Right ventricle myocardium (tissue), 1 donor: ENCODE results near the gene NDP.

DNA sequence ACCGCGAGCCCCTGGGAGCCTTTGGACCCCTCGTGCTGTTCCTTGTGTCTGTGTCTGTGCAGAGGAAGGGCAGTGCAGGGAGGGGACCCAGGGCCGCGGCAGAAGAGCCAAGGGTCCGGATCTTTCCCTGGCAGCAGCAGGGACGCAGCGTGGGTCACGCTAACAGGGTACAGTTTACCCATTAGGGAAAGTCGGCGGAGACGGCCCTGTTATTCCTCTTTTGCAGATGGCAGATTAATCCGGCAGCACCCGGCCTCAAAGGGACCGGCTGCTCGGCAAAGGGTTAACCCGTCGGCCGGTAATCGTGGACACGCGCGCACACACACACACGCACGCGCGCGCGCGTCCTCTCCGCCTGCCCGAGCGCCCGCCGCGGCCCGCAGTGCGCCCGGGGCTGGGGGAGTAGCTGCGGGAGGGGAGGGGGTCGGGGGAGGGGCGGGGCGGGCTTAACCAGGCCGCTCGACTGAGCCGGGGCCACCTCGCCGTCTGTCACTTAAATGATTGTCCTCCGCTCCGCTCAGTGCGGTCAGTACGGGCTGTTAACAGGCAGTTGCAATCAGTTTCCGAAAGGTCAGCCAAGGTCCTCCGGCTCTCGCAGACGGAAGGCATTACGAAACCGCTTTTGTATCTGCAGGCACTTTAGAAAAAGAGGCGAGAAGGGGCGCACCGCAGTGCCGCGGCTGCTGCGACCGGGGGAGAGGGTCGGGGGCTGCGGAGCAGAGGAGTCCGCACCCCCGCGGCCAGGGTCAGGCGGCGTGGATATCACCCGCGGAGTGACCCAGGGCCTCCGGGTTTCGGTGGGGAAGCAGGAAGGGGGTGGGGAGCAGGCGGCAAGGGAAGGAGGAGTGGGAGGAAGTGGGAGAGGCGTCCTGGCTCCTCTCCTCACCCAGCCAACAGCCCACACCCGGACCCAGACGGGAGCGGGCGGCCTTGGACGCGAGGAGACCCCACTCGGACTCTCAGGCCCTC, 57.2 kb upstream of the BCOR start:
- PRO-cap, 2 experiments, result peak in 2 of 2 experiments; most common plus-strand start position 637 of the sequence (in 2); most common minus-strand start position 499 of the sequence (in 2)

GRCh38 chrX:40158236-40158873, 60.6 kb upstream of the BCOR start:
- PRO-cap, 2 experiments, result peak in 2 of 2 experiments; most common plus-strand start chrX:40158373 (in 2); most common minus-strand start chrX:40158346 (in 2)

GRCh38 chrX:40176955-40177607, 79.3 kb upstream of the BCOR start:
- PRO-cap, 2 experiments, result peak in 2 of 2 experiments; most common minus-strand start chrX:40177344 (in 1)

GRCh38 chrX:40262717-40263693, 165.2 kb upstream of the BCOR start:
- PRO-cap, 2 experiments, result no peak in any of the 2 experiments

DNA sequence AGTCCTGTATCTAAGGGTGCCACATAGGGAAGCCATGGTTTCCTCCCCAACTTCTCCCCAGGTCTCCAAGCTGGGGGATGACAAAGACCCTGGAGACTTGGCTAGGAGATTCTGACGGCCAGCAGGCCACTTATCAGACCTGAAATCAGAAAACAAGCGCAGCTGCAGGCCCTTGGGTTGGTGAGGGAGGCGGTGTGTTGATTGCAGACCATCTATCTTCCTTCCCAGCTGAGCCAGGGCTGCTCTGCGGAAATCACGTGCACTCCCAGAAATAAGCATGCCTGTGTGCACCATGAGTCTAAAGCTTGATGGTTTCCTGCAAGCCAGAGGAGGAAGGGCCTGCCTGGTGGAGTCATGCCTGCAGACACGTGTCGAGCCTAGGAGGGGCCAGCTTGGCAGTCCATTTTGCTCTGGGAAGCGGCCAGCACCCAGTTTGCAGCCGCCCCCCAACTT, 175.6 kb upstream of the BCOR start:
- PRO-cap, 2 experiments, result peak in 1 of 2 experiments; most common plus-strand start position 398 of the sequence (in 1); most common minus-strand start position 230 of the sequence (in 1)

GRCh38 chrX:40402893-40403092, 178.0 kb upstream of the ATP6AP2 start:
- PRO-cap, 2 experiments, result no peak in any of the 2 experiments

DNA sequence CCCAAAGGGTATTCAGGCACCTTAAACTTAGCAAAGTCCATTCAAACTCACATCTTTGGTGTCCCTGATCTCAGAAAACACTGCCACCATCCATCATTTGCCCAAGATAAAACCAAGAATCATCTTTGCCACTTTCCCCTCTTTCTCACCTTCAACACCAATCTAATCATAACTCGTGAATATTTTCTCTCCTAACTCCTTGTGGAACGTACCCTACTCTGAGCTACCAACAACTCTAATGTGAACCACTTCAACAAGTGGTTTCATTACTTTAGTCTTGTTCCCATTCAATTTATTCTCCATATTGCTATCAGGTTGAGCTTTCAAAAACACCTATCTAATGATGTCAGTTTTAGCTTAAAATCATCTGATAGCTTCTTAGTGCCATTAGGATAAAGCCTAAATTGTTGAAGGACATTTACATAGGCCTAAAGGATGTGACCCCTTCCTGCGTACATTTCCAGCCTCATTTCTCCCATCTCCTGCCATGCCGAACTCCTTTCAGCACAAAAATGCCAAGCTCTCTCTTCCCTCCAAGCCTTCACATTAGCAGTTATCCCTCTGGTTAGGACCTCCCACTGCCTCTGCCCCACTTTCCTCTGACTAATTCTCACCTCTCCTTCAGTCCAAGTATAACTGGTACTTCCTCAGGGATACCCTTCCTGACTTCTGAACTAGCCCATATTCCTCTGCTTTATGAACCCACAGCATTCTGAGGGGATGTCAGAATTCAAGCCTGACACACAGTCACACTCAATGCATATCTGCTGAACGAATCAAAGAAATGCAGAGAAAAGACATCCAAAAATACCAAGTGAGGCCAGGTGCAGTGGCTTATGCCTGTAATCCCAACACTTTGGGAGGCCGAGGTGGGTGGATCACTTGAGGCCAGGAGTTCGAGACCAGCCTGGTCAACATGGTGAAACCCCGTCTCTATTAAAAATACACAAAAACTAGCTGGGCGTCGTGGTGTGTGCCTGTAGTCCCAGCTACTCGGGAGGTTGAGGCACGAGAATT, 40.1 kb upstream of the CXorf38 start:
- PRO-cap, 2 experiments, result no peak in any of the 2 experiments

GRCh38 chrX:41033635-41033839, 51.7 kb upstream of the USP9X start:
- PRO-cap, 2 experiments, result no peak in any of the 2 experiments

- PRO-cap, 2 experiments, result no peak in any of the 2 experiments
Observed at GRCh38 chrX:41045816-41046634, 39.2 kb upstream of the USP9X start.

GRCh38 chrX:41347955-41349202, 14.4 kb downstream of the DDX3X start:
- PRO-cap, 2 experiments, result no peak in any of the 2 experiments

DNA sequence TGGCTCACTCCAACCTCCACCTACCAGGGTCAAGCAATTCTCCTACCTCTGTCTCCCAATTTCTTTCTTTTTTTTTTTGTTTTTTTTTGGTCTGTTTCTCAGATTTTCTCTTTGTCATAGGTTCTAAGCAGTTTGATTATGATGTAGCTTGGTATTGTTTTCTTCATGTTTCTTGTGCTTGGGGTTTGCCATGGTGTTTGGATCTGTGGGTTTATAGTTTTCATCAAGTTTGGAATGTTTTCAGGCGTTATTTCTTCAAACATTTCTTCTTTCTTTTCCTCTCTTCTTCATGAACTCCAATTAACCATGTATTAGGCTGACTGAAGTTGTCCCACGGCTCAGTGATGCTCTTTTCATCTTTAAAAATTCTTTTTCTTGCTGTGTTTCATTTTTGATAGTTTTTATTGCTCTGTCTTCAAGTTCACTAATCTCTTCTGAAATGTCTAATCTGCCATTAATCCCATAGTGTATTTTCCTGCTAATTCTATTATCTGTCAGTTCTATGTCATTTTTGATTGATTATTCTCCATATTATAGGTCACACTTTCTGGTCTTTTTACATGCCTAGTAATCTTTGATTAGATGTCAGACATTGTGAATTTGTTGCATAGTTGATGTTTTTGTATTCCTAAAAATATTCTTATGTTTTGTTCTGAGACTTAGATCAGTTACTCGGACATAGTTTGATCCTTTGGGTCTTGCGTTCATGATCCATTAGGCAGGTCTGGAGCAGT, 115.5 kb upstream of the GPR34 start:
- PRO-cap, 2 experiments, result no peak in any of the 2 experiments

- PRO-cap, 2 experiments, result no peak in any of the 2 experiments
Observed at GRCh38 chrX:41720585-41721001, 3.4 kb upstream of the GPR82 start.

DNA sequence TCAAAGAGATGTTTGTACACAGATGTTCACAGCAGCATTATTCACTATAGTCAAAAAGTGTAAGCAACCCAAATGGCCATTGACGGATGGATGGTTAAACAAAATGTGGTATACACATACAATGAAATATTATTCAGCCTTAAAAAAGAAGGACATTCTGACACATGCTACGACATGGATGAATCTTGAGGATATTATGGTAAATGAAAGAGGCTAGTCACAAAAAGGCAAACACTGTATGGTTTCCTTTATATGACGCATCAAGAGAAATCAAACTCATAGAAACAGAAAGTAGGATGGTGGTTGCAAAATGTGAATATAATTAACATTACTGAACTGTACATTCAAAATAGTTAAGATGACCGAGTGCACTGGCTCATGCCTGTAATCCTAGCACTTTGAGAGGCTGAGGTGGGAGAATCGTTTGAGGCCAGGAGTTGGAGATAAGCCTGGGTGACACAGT, 9.5 kb upstream of the CASK start:
- PRO-cap, 2 experiments, result no peak in any of the 2 experiments

DNA sequence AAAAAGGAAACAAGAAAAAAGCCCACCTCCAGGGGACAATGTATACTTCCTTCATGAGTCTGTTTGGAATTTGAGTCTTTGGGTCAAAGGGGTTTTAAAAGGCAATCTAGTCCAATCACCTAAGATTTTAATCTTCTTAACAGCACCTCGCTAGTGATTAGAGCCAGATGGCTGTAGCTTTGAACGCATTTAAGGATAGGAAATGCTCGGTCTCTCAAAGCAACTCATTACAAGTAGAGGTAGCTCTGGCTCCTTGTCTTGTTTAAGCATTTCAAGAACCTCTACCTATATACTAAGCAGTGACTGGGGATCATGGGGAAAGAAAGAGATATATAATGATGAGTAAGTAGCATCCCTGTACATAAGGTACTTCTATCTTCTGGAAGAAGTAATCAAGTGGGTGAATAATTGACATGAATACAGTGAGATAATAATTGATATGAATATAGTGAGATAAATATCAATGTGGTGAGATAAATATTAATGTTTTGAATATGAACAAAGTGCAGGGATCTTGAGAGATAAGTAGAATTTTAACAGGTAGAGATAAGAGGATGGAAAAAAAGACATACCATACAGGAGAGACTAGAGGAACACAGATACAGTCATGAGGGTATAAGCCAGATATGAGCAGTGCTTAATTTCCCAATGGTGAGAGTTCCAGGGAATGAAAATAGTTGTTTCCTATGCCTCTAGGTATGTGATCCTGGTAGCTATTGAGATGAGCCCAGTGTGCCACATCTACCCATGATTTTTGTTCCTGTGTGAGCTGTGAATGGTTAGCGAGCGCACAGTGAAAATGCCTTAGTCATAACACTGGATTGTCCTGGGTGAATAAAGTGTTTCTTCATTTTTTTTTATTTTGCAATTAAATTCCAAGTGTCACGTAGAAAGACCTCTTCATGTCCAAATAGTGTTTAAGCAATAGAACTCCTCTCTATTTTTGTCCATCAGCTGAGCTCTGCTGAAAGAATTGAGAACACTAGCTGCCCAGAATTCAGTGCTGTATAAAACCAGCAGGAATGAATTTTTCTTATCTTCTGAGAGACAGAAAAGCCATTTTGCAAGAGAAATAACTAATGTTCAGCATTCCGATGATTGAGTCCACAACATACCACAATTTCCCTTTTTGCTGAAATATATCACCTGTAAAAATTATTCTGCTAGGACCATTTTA, 5.2 kb downstream of the MAOA start:
- PRO-cap, 2 experiments, result no peak in any of the 2 experiments

DNA sequence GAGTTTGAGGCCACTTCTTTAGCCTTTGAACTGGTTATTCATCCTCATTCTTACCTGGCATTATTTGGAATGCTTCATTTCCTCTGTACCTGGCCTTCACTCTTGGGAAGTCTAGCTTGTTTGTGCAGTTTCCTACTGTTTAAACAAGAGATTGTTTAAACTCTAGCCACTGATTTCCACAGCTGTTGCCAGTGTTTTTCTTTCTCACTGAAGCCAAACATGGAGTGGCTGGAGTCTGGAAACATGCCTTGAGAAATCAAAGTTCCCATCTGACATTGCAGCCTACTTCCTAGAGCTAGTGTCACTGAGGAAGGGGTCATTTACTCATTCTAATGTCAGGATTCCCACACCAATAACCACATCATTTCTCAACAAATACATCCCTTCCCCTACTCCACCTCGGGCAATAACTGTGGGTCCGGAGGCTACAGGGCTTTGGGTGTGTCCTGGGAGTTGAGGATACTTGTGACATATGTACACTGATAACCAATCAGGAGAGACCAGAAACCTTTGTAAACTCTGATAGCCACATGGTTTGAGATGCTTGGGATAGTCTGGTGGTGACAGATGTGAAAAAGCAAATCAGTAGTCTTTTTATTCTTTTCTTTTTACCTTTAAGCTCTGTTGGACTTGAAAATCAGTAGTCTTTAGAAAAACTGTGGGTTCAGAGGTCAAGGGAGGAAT, 37.9 kb downstream of the MAOA start:
- PRO-cap, 2 experiments, result no peak in any of the 2 experiments

DNA sequence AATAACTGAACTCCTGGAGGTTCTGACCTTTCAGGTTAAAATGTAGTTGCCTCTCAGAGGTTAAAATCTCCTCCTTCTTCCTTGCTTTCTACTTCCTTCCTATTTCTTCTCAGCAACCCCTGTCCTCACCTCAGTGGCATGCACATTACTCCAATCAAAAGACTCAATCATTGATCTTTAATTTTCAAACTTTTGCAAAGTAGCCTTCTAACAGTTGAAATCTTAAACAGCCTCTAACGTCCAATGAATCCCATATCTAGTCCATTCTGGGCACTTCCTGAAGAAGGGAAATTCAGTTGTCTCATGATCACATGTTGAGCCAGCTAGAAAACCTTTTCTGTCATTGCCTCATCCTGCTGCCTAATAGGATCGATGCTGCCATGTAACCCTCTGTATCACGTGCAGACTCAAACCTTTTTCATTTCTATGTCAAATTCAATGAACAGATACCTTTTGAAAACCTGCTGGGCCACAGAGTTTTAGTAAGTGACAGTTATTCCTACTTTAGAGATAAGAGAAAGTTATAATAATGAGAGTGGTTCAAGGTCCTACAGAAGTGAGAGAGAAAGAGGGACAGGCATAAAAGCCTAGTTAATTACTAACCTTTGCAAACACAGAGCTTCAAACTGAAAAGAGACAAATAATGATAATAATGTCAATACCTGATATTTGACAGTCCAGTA, 45.9 kb downstream of the MAOA start:
- PRO-cap, 2 experiments, result no peak in any of the 2 experiments

DNA sequence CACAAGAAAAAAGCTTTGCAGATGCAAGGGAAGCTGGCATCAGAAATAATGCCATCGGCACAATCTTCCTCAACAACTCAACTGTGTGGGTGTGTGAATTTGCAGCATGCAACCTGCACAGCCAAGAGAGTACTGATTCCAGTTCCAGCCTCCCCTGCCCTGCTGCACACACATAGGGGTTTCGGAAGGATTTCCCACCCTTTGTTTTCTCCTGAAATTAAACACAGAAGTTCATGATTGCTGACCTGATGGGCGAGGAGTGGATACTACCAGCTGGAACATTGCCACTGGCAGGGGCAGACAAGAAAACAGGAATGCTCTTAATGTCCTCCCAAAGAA, 4.9 kb downstream of the NDP start:
- PRO-cap, 2 experiments, result no peak in any of the 2 experiments

- PRO-cap, 2 experiments, result no peak in any of the 2 experiments
Observed at GRCh38 chrX:43973184-43973737, at the start of gene NDP. Gene NDP, minus strand, starts transcription at chrX:43973390.

DNA sequence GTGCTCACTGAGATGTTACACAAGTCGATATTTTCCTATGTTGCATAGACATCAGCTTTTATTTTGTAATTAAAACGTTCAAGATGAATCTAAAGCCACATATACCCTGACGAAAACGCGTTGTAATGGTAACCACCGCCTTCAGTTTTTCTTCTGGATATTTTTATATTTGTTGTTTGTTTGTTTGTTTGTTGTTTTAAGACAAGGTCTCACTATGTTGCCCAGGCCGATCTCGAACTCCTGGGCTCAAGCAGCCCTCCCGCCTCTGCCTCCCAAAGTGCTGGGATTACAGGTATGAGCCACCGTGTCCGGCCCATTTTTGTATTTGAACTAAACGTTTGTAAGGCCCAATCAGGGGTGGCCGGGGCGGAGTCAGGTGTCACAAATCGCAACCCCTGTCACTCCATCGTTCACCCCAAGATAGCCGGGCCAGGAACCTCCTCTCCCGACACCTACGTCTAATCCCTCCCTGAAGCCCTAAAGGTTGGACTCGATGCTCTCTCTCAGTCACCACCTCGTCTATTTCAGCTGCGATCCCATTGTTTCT, 642 bp upstream of the EFHC2 start:
- PRO-cap, 2 experiments, result no peak in any of the 2 experiments

GRCh38 chrX:44915699-44916033, 42.7 kb downstream of the KDM6A start:
- PRO-cap, 2 experiments, result no peak in any of the 2 experiments